OVCAR3 (cell line): ENCODE data around the genes ATP6AP1 and GDI1.

GRCh38 chrX:153882609-153883732, 3.0 kb downstream of the L1CAM start:
- RRBS = no CpG with 5 or more reads among the region's 20 CpGs

DNA sequence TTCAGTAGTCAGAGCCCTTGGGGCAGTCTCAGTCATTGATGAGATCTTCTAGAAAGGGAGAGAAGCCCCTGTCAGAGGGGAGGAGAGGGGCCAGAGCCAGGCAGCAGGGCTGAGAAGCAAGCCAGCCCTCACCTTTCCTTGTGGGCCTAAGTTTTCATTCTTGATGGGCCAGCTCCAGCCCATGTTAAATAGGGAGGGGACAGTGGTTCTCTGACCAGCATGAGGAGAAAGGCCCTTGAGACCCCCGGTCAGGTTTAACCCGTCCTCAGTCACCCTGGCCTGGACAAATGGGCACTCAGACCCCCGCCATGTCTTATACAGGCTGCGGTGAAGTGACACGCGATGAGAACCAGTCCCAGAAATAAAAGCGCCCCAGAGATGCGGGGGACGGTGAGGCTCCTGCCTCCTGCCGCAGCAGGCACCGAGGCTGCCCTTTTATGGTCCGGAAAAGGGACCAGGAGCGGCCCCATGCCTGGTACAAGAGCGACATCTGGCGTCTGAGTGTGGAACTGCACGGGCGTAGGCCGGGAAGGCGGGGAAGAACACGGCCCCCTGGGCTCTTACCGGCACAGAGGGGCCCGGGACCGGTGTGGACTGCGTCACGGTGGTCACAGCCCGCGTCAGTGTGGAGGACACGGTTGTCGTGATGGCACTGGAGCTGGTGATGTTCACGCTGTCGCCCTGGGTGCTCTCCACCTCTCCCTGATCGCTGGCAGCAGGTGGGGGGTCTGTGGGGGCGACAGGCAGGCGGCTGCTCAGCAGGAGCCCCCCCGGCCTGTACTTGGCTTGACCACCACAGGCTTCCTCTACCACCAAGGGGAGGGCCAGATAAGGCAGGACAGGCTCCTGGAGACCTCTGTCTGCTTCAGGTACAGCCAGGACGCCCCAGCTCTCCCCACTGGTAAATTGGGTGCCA, 8.9 kb upstream of the RENBP start:
- RRBS = 31% methylated on average over 8 of the region's 36 CpGs

- RRBS = no CpG with 5 or more reads among the region's 20 CpGs
Observed at GRCh38 chrX:153966216-153966862, 5.3 kb downstream of the HCFC1 start.

- RRBS = no CpG with 5 or more reads among the region's 30 CpGs
Observed at GRCh38 chrX:153969936-153970495, 1.6 kb downstream of the HCFC1 start.

DNA sequence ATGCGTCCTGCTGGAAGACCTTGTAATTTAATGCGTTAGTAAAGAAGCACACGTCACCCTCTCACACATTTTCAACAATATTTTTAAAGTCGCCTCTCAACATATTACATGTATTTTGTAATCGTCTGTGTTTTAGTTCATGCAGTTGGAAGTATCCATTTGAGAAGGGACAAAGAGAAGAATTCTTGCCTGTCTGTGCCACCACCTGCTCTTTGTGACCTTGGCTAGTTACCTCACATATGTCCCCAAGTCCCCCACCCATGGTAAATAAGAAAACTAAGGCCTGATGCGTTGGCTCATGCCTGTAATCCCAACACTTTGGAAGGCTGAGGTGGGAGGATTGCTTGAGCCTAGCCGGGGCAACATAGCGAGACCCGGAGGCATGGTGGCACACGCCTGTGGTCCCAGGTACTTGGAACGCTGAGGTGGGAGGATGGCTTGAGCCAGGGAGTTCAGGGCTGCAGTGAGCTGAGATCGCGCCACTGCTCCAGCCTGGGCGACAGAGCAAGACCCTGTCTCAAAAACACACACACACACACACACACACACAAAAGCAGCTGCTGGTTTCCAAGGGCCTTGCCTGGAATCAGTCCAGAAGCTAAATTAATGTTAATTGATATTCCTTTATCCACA, 724 bp downstream of the TMEM187 start:
- RRBS = no CpG with 5 or more reads among the region's 14 CpGs

DNA sequence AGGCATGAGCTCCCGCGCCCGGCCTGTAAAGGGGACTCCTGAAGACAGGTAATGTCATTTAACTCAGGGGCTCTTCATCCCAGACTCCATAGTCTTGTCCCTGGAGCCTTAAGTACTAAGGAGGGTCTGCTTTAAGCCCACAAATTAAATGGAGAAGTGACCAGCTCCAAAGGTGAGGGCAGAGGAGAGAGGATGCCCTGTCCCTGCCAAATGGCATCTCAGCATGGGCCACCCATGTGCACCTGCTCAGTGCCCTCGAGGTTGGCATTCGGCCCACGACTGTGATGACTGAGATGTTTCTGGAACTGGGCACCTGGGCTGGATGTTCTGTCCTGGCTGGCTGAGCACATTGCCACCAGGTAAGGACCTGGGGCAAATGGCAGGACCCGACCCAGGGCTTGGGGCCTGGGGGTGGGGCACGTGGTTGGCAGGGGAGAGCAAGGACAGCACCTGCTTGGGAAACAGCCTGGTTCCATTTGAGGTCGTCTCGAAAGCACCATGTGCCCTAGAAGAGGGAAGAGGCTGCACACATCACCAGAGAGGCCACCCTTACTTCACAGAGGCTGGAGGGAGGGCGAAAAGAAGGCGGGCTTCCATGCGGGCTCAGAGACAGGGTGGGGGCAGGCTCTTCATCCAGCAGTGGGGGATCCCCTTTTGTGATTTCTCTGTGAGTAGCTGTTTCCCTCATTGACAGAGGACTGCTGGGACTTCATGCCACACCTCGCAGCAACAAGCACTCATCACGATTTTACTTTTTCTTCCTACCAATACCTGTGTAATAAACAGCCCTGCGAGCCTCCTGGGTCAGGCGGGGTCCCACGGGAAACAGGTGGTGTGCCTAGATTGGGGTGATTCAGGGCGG, 11.8 kb downstream of the TMEM187 start:
- RRBS = no CpG with 5 or more reads among the region's 19 CpGs

DNA sequence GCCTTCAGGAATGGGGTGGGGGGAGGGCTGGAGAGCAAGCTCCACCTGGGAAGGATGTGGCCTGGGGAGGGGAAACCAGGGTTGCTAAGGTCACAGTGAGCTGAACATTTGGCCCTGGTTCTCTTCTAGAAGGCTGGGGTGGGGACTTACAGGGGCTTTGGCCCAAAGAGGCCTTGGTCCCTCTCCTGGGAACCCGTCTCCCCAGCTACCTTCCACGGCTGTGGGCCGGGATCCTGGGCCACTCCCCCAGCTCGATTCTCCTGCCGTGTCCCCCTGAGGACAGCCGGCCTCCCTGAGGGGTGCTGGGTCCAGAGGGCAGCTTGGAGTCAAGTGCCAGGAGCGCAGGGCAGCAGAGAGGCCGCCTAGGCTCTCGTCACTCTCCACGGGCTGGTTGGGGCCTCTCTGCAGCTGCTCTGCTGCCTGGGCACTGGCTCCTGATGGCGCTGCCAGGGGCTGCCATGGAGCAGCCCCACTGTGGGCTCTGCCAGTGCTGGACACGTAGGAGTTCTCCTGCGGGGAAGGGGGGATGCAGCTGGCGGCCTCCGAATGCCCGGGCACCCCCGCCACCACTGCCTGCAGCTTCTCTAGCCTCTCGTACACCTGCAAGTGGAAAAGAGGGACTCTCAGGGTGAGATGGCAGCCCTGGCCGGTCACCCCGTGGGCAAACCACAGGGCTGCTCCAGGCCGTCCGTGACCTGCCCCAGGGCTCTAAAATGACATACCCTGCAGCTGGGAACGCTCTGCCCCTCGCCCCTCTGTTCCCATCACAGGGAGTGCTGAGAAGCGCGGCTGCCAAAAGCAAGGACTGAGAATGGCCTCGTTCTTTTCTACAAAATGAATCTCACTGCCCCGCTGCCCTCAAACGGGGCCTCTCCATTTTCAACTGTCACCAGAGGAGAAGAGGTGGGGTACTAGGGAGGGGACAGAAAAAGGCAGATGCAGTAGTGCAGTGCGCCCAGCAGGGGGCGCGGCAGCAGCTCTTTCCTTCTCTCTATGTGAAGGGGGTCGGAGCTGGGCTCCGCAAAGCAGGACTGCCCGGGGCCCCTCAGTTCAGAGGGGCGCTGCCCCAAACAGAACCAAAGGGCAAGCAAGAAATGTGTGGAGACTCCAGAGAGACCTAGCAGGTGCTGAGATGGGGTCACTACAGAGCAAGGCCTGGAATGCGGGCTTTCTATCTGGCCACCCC, 6.5 kb downstream of the IRAK1 start:
- RRBS = 59% methylated on average over 3 of the region's 37 CpGs

DNA sequence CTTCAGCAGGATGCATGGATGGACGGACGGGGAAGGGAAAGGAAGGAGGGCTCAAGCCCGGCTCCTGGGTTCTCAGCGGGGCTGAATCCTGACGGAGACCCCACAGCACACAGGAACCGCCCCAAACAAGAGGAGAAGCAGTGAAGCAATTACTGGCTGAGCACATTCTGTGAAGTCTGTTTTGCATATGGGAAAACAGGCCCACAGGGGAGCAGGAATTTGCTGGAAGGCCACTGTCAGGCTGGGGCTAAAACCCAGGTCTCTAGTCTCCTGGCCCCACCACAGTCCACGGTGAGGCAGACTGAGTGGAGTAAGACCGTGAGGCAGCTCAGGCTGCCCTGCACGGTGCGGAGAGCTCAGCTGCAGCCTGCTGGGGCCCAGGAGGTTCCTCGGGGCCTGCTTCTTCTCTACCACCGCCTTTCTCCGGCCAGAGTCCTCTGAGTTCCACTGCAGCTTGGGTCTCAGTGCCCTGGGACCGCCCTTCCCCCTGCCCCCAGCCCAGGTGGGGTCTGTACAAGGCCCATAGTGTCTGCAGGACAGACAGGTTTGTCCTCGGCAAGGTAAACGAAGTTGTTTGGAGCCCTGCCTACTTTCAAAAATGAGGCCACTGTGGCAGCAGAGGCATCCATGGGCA, 4.3 kb downstream of the IRAK1 start:
- RRBS = no CpG with 5 or more reads among the region's 16 CpGs

DNA sequence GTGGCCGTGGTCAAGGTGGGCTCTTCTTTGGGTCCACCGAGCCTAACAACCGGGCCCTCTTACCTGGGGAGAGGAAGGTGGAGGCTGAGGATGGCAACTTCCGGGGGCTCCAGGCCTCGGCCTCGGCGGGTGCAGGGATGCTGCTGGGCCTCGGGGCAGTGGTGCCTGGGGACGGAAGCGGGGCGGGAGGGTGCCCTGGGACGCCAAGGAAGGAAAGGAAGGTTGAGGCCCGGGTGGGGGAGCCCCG, 645 bp downstream of the IRAK1 start:
- RRBS = 15% methylated on average over 4 of the region's 14 CpGs

DNA sequence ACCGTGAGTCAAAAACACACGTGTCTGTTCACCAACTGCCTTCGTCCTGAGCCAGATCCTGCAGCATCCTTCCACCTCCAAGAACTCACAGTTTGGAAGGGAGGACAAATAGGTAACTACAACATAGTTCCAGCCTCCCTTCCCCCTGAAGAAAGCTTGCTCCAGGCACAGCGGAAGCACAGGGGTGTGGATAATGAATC, 19.0 kb upstream of the IRAK1 start:
- RRBS = no CpG with 5 or more reads among the region's 4 CpGs

GRCh38 chrX:154076779-154077798, 20.4 kb downstream of the MECP2 start:
- RRBS = no CpG with 5 or more reads among the region's 9 CpGs

DNA sequence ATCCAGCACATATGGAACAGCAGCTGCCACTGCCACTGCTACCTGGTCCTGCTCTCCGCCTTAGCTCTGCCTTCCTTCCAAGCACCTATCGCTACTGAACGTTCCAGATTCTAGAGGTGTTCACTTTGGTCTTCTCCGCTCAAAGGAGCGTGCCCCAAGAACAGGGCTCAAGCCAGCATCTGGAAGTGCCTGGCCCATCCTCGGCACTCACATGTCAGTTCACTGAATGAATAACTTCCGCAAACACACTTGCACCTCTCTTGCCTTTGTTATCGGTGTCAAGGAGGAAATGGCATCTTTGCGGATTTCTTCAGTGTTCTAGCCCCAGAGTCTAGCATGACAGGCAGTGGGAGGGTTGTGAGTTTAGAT, 17.4 kb upstream of the MECP2 start:
- RRBS = no CpG with 5 or more reads among the region's 9 CpGs

GRCh38 chrX:154341741-154342245, 32.6 kb downstream of the FLNA start:
- RRBS = no CpG with 5 or more reads among the region's 59 CpGs

GRCh38 chrX:154356054-154356743, 18.2 kb downstream of the FLNA start:
- RRBS = 83% methylated on average over 2 of the region's 22 CpGs

- RRBS = 97% methylated on average over 8 of the region's 20 CpGs
Observed at GRCh38 chrX:154358050-154358825, 16.2 kb downstream of the FLNA start.

DNA sequence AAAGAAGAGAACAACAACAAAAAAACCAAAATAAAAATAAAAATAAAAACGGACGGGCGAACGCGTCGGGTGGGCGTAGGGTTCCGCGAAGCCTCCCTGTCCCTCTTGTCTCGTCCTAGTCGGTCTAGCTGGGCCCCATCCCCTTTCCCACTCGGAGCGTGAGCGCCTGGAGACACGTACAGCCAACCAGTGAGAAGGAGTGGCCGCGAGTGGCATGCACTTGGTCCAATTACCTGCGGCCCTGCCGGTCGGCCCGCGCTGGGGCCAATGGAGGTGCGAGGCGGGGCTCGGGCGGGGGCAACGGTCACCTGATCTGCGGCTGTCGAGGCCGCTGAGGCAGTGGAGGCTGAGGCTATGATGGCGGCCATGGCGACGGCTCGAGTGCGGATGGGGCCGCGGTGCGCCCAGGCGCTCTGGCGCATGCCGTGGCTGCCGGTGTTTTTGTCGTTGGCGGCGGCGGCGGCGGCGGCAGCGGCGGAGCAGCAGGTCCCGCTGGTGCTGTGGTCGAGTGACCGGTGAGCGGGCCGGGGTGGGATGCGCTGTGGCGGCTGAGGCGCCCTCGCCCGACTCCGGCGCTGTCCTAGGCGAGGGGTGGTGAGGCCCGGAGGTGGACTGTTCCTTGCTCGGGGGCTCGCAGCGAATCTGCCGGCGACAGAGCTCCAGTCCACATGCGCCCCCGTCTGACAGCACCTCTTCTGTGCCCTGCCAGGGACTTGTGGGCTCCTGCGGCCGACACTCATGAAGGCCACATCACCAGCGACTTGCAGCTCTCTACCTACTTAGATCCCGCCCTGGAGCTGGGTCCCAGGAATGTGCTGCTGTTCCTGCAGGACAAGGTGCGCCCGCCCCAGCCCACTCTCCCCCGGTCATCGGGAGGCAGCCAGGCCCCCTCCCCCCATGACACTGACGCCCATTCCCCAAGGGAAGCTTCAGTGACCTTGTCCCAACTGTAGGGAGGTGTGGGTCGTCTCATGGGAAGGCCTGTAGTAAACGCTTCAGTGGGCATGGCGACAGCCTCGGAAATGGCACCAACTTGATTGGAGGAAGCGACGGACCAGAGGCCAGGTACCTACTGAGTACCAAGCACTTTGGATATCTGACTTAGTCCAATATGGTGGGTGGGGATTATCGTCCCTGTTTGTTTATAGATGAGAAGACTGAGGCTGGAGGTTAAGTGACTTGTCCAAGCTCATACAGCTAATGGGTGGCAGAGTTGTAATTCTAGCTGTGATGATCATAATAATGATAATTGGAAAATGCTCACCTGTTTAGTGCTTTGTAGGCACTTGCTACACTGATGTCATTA, at the start of gene ATP6AP1:
TSS of gene ATP6AP1 (plus strand) at position 339 of the 1,306 bp plus-strand sequence.
- RRBS = 5% methylated on average over 20 of the region's 88 CpGs

- RRBS = 16% methylated on average over 33 of the region's 127 CpGs
Observed at GRCh38 chrX:154436410-154437327, at the start of gene GDI1. TSS of gene GDI1 (plus strand) at chrX:154437154.

DNA sequence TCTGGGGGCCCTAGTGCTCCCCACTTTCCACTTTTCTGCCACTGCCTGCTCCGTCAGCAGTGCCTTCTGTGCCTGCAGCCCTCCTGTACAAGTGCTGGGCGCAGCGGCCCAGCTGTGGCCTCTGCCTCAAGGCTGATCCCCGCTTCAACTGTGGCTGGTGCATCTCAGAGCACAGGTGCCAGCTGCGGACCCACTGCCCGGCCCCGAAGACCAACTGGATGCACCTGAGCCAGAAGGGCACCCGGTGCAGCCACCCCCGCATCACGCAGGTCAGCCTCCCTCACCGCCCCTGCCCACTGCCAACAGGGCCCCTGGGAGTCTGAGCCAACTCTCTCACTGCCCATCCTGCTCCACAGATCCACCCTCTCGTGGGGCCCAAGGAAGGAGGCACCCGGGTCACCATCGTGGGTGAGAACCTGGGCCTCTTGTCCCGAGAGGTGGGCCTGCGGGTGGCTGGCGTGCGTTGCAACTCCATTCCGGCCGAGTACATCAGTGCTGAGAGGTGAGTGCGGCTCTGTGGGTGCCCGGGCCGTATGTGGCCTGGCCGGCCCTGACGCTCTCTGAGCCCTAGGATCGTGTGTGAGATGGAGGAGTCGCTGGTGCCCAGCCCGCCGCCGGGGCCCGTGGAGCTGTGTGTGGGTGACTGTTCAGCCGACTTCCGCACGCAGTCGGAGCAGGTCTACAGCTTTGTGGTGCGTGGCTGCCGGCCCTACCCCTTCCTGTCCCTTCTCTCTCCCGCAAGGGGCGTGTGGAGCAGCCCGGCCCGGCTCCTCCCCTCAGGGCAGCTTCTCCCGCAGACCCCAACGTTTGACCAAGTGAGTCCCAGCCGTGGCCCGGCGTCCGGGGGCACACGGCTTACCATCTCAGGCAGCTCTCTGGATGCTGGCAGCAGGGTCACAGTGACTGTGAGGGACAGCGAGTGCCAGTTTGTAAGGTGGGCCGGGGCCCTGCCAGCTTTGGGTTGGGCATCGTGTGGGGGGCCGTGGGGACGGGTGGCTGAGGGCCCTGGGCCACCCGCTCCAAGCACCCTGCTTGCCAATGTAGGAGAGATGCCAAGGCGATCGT, 7.8 kb downstream of the PLXNA3 start:
- RRBS = 98% methylated on average over 7 of the region's 56 CpGs

GRCh38 chrX:154489788-154490496, 487 bp downstream of the SLC10A3 start:
- RRBS = 3% methylated on average over 11 of the region's 35 CpGs

DNA sequence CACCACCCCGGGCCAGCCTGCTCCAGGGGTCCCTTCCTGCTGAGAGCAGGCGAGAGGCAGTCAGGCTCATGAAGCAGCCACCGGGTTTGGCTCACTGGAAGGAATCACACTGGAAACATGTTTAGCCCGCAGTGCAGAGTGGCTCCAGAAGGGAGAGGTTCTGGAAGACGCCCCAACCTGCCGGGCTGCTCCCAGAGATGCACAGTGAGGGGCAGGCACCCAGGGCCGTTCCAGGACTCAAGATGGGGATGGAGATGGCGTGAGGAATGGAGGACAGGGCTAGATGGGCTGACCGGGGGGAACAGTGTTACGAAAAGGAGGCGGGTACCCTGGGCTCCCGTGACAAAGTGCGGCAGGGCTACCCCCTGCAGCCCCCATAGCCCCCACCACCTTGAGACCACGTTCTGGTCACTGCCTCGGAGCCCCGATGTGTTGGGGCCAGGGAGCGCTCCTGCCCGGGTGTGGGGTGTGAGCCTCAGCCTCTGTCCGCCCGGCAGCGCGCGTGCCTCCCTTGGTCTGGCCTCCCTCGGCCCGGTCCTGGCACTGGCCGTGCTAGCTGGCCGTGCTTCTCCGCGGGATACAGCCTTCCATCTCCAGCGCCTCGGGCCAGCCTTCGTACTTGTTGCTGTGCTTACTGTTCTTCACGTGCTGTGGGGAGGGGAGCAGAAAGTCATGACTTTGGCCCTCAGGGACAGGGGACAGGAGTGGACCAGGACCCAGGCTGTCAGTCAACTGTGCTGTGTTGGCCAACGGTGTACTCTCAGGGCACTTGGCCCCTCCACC, 9.6 kb downstream of the FAM3A start:
- RRBS = 97% methylated on average over 10 of the region's 34 CpGs